Measurements from ENCODE around the gene TWSG1.

DNA sequence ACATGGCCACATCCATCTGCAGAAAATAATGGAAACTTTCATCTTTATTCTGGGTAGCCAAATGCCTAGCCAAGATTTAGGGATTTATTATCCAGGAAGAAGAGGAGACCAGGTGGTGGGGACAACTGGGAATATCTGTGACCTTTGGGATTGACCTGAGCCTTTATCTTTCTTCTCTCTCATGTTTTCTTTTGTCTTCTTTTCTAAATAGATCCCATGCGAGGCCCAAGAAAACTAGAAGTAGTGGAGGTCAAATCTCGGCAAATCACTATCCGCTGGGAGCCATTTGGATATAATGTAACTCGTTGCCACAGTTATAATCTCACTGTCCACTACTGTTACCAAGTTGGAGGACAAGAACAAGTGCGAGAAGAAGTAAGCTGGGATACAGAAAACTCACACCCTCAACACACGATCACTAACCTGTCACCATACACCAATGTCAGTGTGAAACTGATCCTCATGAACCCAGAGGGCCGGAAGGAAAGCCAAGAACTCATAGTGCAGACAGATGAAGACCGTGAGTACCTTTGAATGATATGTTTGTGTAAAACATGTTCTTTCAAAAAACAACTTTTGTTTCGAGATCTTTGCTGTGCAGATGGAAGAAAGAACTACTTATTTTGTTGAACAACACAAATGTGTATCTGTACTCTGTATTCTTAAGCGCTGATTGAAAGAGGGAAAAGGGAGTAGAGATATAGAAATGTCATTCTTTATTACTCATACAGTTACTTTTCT lies 502.5 kb downstream of the PTPRM start:
- PRO-cap = no peak
- RAMPAGE, long total RNA = no peak

DNA sequence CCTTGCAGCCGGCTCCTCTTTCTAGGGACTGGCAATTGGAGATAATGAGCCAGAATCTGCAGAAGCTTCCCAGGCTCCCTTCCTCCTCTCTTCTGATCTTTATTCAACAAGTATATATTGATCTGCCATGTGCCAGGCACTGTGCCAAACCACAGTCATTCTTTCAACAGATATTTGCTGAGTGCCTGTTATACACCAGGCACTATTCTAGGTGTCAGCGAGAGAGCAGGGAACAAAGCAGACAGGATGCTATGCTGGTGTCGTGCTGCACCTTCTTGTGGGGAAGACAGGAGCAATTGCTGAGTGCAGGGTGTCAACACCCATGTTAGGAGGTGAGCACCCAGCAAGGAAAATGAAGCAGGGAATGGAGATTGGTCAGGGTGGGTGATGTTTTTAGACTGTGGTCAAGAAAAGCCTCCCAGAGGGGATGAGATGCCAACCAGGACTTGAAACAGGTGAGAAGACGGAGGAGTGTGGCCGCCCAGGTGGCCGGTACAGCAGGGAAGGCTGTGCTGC lies 307.7 kb upstream of the RAB12 start:
- PRO-cap = no peak
- RAMPAGE, long total RNA = no peak

DNA sequence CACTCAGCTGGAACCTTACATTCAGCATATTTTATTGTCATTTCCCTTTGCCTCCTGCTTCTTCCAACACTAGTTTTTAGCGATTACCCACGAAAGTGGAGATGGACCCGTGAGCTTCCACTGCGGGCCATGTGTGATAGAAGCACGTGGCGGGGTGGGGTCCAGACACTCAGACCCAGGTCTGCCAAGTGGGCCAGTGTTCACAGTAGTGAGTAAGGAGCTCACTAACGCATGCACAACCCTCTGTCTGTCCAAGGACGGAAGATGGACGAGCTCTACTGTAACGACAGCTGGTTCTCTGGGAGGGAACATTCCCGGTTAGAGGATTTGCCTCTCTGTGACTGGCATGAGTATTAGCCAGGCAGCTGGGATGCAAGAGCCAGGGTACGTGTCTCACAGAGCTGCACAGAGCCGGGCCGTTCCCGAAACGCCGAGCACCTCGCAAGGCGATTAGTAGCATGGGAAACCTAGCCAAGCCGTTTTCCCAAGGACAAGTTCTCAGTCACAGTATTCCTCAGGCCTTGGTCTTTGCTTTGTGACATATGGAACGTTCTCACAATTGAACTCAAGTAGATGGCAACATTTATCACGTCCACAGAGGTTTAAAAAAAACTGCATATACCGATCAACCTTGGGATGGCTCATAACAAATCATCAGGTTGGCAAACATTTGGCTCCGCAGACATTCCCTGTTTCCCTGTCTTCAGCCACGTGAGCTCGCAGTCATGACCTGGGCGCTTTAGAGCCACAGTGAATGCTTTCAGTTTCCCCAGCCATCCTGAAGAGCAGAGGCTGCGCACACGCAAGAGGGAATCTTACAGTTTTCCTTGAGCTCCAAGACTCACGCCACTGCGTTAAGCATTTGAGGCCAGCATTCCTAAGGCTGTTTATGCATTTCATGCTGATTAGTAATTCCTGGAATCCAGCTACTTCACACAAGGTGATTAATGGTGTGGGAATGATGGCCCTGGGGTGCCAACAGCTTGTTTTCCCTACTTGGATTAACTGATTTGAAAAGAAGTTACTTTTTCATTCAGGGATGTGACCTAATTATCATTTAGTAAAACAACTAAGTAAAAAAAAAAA lies 94.8 kb downstream of the MTCL1 start:
- PRO-cap = no peak
- RAMPAGE, long total RNA = no peak

- PRO-cap = no peak
- RAMPAGE, long total RNA = no peak
These were observed 85.0 kb upstream of the NDUFV2 start for GRCh38 chr18:9017138-9018195.

DNA sequence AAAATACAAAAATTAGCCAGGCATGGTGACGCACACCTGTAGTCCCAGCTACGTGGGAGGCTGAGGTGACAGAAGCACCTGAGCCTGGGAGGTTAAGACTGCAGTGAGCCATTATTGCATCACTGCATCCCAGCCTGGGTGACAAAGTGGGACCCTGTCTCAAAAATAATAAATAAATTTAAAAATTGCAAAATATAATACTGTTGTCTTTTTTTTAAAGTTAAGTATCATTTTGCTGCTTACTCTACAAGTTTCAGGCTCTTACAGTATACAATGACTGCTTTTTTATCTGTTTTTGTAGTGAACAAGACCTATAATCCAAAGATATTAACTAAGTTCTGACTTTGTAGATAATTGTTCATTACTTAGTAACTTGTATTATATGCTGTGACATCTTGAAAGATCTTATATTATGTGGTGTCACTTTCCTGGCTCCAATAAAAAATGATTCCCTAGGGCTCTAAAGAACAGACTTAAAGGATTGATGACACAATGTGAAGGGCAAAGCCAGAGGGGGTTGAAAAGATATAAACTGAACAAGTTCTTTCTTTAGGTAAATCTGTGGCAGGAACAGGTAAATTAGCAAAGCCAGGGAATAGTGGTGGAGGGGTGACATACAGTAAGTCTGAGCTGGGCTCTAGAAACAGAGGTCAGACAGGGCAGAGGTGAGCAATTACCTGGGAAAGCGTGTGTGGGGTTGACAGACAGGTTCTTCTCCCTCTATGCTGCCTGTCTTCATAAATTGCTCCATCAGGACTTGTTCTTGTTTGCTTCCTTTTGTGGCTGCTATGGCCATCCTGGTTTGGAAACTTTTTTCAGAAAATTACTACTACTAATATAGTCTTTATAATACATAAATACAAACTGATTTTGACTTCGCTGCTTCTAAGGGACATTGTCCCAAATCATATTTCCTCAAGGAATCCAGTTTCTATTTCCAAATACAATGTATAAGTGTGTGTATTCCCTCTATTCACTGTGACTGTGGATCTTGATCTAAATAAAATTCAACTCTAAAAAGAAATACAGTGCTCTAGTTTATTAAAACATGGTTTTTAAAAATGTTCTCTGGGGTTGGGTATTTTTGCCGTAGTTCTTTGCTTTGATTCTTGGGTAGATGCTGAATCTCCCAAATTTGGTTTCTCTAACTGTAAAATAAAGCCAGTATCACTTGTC lies 3.5 kb upstream of the ANKRD12 start:
- PRO-cap = no peak
- RAMPAGE, long total RNA = no peak

DNA sequence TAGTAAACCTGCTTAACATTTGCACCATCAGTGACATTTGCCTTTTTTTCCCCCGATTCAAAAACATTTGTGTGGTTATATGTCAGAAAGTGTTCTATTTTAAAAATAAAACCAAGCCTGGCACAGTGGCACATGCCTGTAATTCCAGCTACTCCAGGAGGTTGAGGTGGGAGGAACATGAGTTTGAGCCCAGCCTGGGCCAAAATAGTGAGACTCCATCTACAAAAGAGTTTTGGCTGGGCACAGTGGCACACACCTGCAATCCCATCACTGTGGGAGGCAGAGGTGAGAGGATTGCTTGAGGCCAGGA lies 9.5 kb downstream of the ANKRD12 start:
- PRO-cap = no peak
- RAMPAGE, long total RNA = no peak

- PRO-cap = unidirectional peak, plus-strand start at chr18:9334773; bidirectional peak, plus-strand start at chr18:9335263, minus-strand start at chr18:9335287
- RAMPAGE, long total RNA = no peak
These were observed at the start of gene TWSG1 for GRCh38 chr18:9334321-9335432. Gene TWSG1, plus strand, starts transcription at chr18:9334773.

DNA sequence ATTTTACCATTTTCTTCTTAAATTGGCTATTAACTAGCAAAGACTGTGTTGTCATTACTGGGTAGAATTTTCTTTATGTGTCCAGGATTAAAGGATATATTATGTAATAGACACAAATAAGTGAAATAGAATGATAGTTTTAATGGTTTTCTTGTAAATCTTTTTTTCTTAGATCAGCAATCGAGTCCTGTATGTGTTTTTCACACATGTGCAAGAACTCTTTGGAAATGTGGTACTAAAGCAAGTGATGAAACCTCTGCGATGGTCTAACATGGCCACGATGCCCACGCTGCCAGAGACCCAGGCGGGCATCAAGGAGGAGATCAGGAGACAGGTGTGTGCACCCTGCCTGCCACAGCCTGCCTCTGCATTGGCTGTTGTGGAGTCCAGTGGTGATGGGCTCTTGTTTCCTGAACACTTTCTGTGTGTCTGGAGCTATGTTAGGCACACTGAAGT lies 49.1 kb downstream of the RALBP1 start:
- PRO-cap = no peak
- RAMPAGE, long total RNA = no peak

- PRO-cap = no peak
- RAMPAGE, long total RNA = no peak
These were observed 22.9 kb upstream of the RAB31 start for GRCh38 chr18:9684842-9685885.

DNA sequence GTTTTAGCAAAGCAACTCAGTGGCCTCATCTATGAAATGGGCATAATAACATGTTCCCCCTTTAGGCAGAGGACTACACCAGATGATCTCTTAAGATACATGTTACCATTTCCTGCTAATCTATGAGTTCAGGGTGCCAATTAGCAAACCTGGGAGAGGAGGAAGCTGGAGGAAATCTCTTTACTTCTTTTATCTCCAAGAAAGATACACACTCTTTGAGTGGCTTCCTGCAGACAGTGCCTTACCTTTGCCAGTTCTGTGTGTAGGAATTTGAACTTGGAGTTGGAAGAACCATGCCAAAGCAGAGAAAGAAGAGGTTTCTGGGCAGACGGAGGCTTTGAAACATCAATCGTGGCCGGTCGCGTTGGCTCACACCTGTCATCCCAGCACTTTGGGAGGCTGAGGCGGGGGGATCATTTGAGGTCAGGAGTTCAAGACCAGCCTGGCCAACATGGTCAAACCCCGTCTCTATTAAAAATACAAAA lies 2.2 kb downstream of the RAB31 start:
- PRO-cap = no peak
- RAMPAGE, long total RNA = no peak

DNA sequence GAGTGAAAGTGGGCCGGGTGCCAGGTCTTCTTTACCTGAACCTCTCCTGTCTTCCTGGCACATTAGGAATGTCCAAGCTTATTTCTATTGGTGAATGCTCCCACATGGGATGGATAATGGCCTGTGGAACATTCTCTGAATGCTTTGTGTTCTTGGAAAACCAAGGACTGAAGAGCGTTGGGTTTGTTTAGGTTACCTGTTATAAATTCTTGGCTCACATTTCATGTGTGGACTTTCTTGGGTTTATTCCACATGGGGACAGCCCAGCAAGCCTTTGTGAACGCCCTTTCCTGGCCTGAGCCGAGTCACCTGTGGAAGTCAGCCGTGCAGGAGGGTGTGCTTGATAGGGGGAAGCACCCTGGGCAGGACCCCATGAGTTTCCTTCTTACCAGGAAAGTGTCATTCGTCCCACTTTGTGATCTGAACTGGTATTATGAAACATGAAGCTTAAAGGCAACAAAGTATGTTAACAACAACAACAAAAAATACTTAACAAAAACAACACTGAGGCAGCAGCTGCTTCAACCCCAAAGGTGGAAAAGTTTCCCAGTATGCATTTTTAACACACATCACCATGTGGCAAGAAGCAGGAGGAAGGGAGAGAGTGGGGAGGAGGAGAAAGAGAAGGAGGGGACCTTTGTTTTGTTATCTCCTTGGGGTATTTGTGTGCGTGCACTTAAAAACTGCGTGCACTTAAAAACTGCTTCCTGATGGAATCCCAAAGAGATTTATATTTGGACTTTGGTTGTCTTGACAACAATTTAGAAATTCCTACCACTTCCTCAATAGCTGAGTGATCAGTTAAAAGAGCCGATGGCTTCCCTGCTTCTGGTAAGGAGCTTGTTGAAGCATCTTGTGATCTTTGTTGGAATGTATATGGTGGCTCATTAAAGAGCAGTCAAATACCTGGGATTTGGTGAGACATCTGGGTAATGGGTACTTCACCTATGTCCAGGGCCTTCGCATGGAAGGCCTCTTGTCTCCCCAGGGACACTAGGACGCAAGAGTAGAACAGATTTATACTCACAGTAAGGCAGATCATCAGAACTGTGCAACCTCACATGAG lies 4.3 kb downstream of the RAB31 start:
- PRO-cap = no peak
- RAMPAGE, long total RNA = no peak

DNA sequence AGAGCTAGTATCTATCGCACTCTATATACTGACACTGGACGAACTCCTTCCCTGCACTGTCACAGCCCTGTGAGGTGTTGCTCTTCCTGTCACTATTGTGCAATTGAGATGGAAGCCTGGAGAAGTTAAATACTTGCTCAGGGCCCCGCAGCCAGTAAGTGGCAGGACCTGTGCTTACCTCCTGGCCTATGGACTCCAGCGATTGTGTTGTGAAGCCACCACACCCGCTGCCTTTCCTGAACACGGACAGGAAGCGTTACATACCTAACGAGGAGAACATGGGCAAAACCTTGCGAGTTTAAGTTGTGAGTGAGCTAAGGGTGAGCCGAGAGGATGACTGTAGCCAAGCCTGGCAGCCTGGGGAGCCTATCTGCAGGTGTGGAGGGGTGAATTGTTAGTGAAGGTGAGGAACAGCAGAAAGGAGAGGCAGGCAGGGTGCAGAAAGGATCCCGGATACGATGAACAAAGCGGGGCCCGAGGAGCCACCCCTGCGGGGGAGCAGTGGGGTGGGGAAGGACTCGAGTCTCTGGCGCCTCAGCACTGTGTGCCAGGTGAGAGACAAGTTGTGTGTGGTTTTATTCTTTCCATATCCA lies 26.2 kb downstream of the RAB31 start:
- PRO-cap = no peak
- RAMPAGE, long total RNA = no peak

GRCh38 chr18:9935996-9936329 lies 22.1 kb downstream of the VAPA start:
- PRO-cap = no peak
- RAMPAGE, long total RNA = no peak

GRCh38 chr18:9992453-9993010 lies 78.7 kb downstream of the VAPA start:
- PRO-cap = no peak
- RAMPAGE, long total RNA = no peak

GRCh38 chr18:10113727-10114171 lies 199.9 kb downstream of the VAPA start:
- PRO-cap = no peak
- RAMPAGE, long total RNA = no peak

DNA sequence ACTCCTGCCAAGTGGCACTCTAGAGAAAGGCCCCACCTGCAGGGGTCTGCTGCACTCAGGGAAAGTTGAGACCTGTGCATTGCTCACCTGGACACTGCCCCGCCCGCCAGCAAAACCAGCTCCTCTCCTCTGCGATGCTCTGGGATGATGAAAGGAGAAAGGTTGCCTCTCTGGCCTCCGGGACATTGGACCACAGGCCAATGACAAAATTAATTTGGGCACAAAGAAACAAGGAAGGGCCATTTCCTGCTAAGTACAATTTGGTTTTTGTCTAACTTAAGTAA lies 121.7 kb upstream of the APCDD1 start:
- PRO-cap = no peak
- RAMPAGE, long total RNA = no peak

- PRO-cap = no peak
- RAMPAGE, long total RNA = no peak
These were observed 81.7 kb downstream of the NAPG start for GRCh38 chr18:10607510-10607892.

DNA sequence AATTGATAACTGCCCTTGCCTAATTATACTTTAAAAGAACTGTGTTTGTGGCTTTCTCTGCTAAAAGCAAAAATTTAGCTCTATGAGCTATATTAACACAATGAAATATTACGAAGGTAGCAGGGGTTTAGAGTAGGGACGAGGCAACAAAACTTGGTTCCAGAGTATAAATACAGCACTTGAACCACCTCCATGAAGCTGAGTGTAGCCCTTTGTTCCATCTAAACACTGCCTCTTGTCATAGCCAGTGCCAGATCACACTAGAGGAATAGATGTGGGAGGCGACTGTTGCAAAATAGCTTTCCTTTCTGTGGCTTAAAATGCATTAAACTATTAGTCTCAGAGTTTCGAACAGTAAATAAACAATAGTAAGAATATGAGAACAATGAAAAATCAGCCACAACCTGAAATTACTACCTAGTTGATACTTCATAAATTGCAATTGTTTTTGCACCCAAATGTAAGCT lies 29.8 kb downstream of the PIEZO2 start:
- PRO-cap = no peak
- RAMPAGE, long total RNA = no peak

- PRO-cap = no peak
- RAMPAGE, long total RNA = no peak
These were observed 28.1 kb upstream of the PIEZO2 start for GRCh38 chr18:11177534-11177824.

GRCh38 chr18:11178782-11179620 lies 29.6 kb upstream of the PIEZO2 start:
- PRO-cap = no peak
- RAMPAGE, long total RNA = no peak